Cardiac muscle cell (in vitro differentiated cells and primary cell): ENCODE data around the gene SLTM.

- RAMPAGE, long total RNA = no peak
- RRBS = no CpG with 5 or more reads among the region's 7 CpGs
Observed at GRCh38 chr15:58893707-58894326, 39.7 kb downstream of the SLTM start.

- RAMPAGE, long total RNA = no peak
- RRBS = no CpG with 5 or more reads among the region's 7 CpGs
Observed at GRCh38 chr15:58932098-58932626, 1.3 kb downstream of the SLTM start.

DNA sequence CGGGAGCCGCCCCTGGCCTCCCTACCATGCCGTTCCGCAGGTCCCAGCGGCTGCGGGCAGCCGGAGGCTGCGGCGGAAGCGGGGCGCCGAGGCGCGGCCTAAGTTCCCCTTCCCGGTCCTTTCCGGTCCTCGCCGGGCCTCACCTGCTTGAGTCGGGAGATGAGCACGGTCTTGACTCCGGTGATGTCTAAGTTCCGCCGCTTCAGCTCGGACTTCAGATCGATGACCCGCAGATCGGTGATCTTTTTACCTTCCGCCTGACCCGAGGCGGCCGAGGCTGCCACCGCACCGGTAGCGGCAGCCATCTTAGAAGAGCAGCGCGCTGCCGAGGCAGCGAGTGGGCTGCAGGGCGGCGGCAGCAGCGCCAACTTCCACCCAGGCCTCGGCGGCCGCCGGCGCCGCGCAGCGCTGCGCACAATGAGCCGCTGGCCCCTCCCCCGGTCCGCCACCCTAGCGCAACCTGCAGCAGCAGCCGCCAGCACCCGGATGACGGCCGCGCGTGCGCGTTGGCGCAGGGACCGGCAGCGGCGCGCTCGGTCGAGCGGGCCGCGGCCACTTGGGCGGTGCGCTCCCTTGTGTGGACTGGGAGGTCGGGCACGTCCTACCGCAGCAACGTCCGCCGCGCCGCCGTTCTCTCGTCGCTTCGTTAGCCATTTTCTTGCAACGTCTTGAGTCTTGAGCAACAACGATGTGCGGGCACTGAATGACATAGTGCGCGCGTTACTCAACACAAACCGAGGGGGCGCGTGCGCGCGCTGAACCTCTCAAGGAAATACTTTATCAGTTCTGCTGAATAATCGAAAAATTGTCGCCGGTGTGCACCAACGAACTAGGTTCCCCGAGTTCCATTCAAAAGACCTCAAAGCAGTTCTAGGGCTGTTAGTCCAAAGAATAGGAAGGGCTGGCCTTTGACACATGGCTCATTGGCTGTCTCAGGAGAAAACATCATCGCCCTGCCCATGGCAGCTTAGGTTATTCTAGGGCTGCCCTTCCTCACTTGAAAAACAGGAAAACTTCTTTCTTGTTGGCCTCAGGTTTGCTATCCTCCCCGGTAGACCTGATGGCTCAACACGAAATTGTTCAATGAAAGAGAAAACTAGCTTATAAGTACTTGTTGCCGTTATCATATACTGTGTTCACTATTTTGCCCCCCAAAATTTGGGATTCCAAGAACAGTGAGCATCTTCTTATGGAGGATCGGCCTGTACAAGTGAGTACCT is at the start of gene SLTM:
TSS of gene SLTM (minus strand) at position 419 of the 1,220 bp plus-strand sequence.
- RAMPAGE, long total RNA = start-site peak on the minus strand centred at position 374 of the sequence, 132 bp wide, 2,306 and 1,600 reads in 2 replicates
- RRBS = 2% methylated on average over 48 of the region's 108 CpGs

- RAMPAGE, long total RNA = no peak
- RRBS = no CpG with 5 or more reads among the region's 13 CpGs
Observed at GRCh38 chr15:58990895-58991710, 3.6 kb downstream of the RNF111 start.

DNA sequence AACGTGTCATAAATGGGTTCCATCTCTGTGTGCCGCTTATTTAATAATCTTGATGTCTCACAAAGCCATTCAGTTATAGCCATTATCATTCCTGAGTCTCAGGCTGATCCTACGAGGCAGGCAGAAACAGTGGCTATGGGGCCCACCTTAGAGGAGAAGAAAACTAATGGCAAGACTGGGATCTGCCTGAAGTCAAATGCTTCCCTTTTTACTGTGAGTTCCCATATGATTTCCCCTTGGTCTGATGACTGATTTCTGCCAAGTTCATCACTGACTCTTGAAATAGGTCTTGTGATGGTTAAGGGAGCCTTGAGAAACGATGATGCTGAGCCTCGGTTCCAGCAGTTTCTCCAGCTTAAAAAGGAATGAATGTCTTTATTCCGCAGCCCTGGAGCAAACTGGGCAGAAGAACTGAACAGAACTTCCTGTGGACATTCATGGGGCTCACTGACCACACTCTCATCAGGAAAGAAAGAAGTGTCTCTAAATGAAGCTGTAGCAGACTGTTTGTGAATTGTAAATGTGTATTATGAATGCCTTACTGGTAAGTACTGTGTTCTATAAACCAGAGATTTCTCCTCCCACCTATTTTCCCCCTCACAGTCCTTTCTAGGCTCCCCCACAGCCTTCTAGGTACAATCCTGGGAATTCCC is 29.3 kb upstream of the LDHAL6B start:
- RAMPAGE, long total RNA = no peak
- RRBS = no CpG with 5 or more reads among the region's 6 CpGs

GRCh38 chr15:59189317-59190019 is 17.2 kb upstream of the LDHAL6B start:
- RAMPAGE, long total RNA = no peak
- RRBS = no CpG with 5 or more reads among the region's 12 CpGs

- RAMPAGE, long total RNA = no peak
- RRBS = no CpG with 5 or more reads among the region's 11 CpGs
Observed at GRCh38 chr15:59299940-59300737, 72.5 kb downstream of the MYO1E start.

DNA sequence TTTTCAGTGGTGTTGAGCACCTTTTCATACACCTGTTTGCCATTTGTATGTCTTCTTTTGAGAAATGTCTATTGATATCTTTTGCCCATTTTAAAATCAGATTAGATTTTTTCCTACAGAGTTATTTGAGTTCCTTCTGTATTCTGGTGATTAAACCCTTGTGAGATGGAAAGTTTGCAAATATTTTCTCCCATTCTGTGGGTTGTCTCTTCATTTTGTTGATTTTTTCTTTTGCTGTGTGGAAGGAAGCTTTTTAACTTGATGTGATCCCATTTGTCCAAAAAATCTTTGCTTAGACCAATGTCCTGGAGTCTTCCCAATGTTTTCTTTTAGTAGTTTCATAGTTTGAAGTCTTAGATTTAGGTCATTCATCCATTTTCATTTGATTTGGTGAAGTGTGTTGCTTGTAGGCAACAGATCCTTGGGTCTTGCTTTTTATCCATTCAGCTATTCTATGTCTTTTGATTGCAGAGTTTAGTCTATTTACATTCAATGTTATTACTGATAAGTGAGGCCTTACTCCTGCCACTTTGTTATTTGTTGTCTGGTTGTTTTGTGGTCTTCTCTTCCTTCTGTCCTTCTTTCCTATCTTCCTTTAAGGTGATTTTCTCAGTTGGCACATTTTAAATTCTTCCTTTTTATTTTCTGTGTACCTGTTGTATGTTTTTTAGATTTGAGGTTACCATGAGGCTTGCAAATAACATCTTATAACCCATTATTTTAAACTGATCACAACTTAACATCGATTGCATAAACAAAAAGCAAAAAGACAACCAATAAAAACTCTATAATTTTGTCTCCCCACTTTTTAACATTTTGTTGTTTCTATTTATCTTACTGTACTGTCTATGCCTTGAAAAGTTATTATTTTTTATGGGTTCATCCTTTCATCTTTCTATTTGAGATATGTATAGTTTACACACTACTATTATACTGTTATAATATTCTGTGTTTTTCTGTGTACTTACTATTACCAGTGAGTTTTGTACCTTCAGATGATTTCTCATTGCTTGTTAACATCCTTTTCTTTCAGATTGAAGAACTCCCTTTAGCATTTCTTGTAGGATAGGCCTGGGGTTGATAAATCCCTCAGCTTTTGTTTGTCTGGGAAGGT is 30.2 kb downstream of the MYO1E start:
- RAMPAGE, long total RNA = no peak
- RRBS = no CpG with 5 or more reads among the region's 1 CpG

GRCh38 chr15:59349550-59350584 is 22.8 kb downstream of the MYO1E start:
- RAMPAGE, long total RNA = no peak
- RRBS = no CpG with 5 or more reads among the region's 5 CpGs

GRCh38 chr15:59524150-59524699 is 86.2 kb downstream of the FAM81A start:
- RAMPAGE, long total RNA = no peak
- RRBS = no CpG with 5 or more reads among the region's 8 CpGs

DNA sequence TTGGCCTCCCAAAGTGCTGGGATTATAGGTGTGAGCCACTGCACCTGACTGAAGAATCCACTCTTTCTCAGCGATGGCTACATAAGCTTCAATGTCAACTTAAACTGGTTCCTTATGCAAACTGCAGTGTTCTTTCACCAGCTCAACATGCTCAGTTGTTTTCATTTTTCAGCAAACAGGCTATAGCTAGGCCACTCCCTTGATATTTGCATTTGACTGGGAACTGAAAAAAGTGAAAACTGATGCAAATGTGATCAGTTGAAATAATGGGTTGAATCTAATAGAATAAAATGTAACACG is 74.2 kb upstream of the GCNT3 start:
- RAMPAGE, long total RNA = no peak
- RRBS = no CpG with 5 or more reads among the region's 2 CpGs

- RAMPAGE, long total RNA = no peak
- RRBS = no CpG with 5 or more reads among the region's 9 CpGs
Observed at GRCh38 chr15:60355439-60356346, 42.1 kb downstream of the ANXA2 start.

DNA sequence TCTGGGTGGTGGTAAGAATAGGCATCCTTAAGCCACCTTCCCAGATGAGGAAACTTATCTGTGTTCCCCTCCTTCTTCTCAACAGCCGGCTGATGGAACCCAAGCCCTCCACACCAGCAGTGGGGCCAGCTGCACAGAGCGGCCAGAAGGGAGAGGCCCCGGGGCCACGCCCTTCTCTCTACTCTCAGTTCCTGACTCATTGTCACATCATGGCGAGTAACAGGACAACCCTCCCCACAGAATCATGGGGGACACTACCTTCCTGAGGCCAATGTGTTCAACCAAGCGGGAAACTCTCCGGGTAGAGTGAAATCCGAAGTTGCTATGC is 822 bp downstream of the ANXA2 start:
- RAMPAGE, long total RNA = no peak
- RRBS = 4% methylated on average over 3 of the region's 8 CpGs

DNA sequence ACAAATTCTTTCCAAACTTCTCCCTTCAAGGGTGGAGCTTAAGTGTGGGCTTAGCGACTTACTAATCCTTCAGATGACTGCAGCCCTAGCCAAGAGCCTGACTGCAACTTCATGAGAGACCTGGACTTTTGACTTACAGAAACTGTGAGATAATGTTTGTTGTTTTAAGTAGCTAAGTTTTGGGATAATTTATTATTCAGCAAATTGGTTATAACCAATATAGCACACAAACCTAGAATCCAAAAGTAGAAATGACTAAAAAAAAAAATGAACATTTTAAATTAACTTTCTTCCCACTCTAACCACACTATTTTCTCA is 22.1 kb upstream of the ANXA2 start:
- RAMPAGE, long total RNA = no peak
- RRBS = no CpG with 5 or more reads among the region's 1 CpG

DNA sequence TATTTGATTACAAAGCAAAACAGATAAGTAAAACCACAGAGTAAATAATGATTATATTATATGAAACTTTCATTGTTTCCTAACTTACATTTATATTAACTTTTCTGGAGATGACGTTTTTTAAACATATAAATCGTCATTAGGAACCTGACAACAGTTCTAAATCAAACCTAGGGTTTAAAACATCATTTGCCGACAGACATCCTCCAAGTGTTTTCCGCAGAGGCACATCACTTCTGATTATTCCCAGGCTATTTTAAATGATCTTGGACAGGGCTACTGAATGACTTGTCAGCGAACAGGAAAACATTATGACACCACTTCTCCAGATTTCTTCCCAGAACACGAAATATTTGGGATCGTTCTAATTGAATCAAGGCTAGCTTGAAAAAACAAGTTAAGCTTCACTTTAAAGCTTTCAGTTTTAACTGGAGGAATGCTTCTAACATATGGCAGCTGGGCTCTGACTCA is 126.8 kb upstream of the ICE2 start:
- RAMPAGE, long total RNA = no peak
- RRBS = no CpG with 5 or more reads among the region's 7 CpGs

DNA sequence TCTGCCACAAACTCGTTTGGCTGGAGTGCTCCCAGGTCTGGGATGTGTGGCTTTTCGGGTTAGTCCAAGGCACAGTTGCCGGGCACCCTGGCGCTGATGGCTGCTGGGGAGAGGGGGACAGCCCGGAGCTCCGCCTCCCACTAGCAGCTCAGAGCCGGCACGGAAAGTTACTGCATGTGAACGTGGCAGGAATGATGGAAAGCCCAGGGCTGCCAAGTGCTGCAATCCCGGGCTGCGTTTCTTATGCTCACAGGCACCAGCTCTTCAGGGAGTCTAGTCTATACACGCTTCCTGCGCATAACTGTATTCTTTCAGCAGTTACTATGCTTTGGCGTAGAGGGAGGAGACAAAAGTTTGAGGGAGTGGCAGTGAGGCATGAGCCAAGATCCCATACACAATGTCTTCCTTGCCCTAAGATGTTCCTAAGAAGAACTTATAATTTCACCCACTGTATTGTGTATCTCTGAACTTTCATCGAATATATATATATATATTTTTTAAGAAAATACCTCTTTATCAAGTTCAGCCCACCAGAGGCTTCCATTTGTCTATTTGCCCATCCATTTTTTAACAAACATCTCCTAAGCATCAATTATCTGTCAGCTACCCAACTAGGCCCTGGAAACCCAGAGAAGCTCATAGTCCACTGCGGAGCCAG is 141.9 kb upstream of the ICE2 start:
- RAMPAGE, long total RNA = no peak
- RRBS = 23% methylated on average over 7 of the region's 16 CpGs

DNA sequence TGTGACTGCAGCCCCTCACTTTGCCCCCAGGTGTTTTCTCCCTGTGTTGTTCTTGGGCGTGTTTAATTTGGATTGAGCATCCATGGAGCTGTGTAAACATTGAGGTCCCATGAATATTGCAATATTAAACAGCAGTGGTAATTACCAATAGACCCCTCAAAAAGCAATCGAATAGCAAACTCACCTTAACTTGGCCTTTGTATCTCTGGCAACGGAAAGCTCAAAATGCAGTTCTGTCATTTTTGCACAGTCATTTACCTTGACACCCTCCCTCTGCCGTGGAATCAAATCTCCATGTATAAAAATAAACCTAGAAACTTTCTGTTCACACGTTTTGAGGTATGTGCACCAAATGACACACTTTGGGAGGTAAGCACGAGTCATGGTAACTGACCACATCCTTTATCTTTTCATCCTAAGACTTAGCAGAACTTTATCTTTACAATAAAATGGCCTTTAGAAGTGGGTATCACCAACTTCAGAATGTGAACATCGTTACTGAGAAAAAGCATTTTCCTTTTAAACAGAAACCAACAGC is 170.8 kb upstream of the ICE2 start:
- RAMPAGE, long total RNA = no peak
- RRBS = no CpG with 5 or more reads among the region's 7 CpGs

- RAMPAGE, long total RNA = no peak
- RRBS = no CpG with 5 or more reads among the region's 19 CpGs
Observed at GRCh38 chr15:60752192-60752973, 273.4 kb upstream of the ICE2 start.

DNA sequence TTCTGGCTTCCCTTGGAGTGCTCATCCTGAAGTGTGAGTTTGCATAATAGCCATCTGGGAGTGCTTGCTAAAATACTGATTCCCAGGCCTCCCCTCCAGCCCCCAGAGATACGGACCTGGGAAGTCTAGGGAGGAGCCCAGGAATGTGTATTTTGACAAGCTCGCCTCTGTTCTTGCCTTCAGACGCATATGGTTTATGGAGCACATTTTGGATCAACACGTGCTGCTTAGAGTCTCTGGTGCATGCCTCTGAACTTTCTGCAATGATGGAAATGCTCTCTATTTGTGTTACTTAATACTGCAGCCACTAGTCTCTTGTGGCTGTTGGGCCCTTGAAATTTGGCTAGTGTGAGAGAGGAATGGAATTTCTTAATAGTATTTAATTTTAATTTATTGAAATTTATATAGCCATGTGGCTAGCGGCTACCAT is 299.4 kb downstream of the RORA start:
- RAMPAGE, long total RNA = no peak
- RRBS = no CpG with 5 or more reads among the region's 5 CpGs

- RAMPAGE, long total RNA = no peak
- RRBS = no CpG with 5 or more reads among the region's 7 CpGs
Observed at GRCh38 chr15:61069408-61070055, 159.6 kb downstream of the RORA start.